Right atrium auricular region (tissue), 2 donors: Measurements from ENCODE around the genes PSME3IP1, ARL2BP and CCDC102A.

GRCh38 chr16:57062161-57062810 lies 30.1 kb upstream of the CPNE2 start:
- PRO-cap = unidirectional peak, minus-strand start at chr16:57062558
- RAMPAGE, long total RNA, 2 experiments = no peak in any of the 2 experiments

DNA sequence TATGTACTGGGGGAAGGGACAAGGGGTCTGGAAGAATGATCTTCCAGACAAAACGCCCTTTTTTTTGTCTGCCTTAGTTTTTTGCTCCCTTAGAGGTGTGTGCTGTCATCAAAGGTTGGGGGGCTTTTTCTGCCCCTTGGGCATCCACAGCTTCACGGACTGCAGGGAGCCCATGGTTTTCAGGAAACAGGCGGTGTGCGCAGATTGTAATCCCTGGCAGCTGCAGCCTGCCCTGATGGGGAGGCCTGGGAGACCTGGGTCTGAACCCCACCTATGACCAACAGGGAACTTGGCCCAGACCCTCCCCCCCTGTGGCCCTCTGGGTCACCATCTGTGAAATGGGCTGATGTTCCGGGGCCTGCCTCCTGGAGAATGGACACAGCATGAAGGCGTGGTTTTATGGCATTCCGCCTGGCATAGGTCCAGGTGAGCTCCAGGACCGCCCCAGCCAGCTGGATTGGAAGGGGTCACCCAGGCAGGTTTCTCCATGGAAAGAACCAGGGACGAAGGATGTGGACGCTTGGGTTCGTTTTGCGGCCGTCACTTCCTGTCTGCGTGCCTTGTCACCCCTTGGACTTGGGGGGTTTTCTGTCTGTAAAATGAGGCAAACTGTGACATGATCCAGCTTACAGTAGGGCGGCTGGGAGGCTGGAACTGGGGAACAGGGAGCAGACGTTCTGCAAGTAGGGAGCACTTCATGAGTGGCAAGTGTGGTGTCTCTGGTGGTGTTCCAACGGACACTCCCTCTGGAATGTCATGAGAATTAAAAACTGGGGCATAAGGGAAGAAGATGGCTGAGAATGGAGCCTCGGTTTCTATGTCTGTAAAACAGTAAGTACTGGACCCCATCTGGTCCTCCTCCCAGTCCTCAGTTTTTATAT lies 1.5 kb downstream of the CPNE2 start:
- PRO-cap = no peak
- RAMPAGE, long total RNA, 2 experiments = no peak in any of the 2 experiments

DNA sequence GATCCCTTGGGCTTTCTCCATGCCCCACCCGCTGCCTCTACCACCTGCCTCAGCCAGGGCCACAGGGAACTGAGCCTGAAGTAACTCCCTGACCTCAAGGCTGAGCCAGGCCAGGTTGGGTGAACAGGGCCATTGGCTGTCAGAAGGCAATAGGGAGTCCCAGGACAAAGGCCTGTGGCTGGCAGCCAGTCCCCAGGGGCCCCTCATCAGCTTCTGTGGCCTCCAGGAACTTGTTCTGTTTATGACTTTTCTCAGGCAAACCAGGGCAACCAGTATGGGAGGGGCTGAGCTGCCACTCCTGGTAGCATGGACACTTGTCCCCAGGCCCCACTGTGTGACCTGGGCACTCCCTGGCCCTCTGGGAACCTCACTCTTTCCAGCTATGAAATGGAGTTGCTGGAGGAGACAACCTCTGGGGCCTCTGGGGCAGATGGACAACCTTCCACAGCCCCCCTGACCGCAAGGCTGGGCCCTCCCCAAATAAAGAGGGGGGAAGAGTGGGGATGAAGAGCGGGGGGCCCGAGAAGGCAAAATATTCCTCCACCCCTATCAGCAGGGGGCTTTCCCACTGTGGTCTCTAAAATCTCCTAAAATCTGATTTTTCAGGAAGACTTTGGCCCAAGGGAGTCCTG lies 40.2 kb downstream of the CPNE2 start:
- PRO-cap = no peak
- RAMPAGE, long total RNA, 2 experiments = no peak in any of the 2 experiments

GRCh38 chr16:57185016-57186119 lies at the start of gene PSME3IP1:
Gene PSME3IP1 (minus strand): TSS chr16:57186039.
- PRO-cap = unidirectional peak, plus-strand start at chr16:57185446; unidirectional peak, minus-strand start at chr16:57185875; bidirectional peak, plus-strand start at chr16:57186313, minus-strand start at chr16:57186039
- RAMPAGE, long total RNA, 2 experiments = start-site peak on the minus strand in 2 of 2 experiments, at chr16:57185755-57186066 at its widest, 101 to 1,493 reads per replicate

DNA sequence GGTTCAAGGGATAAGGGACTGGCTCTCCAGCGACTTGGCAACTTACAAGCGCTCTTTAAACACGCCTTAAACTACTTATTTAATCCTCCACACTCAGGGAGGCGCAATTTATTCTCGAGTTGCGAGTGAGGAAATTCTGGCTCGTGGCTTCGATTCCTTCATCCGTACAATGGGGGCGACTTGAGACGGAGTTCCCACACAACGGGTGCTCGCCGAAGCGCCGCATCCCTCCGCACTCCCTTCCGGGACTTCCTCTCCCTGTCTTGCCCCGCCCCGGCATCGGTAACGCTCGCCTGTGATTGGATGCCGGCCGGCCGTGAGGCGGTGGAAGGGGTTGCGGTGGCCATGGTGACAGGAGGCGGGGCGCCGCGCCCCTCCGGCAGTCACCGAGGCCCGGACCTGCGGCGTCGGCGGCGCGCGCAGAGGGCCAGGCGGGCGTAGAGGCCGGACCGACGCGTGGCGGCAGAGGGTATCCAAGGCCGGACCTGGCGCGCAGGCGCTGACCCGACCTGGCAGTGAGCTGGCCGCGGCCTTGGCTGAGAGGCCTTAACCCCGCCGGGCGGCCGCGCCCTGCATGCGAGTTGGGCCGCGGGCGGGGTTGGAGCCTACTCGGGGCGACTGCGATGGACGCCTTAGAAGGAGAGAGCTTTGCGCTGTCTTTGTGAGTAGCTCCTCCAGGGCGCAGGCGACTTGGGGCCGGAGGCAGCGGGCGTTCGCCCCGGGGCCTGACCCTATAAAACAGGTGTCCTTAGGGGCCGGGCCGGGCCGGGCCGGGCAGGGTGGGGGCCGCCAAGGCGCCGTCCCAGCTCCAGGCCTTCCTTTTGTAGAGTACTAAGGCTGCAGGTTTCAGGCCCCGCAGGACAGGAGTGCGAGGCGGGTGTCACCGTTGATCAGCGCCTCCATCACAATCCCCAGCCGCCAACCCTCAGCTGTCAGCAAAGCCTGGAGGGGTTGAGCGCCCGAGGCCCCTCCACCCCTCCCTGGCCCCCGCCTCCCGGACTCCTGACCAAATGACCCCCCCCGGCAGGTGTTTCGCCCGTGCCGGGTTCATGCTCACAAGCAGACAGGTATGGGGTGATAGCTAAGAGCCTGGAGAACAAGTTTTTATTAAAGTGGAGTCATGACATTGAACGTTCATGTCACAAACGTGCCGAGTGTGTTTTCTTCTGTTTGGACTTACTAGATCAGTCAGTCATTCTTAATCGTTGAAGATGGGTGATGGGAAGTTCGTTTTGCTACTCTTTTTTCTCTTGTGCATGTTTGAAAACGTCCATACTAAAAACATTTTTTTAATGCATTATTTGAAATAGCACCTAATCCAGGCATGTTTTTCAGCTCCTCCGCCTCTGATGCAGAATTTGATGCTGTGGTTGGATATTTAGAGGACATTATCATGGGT lies at the start of gene ARL2BP:
ARL2BP (plus strand) TSS at position 515 of the 1,399 bp plus-strand sequence.
- PRO-cap = bidirectional peak, plus-strand start at position 575 of the sequence, minus-strand start at position 251 of the sequence
- RAMPAGE, long total RNA, 2 experiments = no peak in any of the 2 experiments

- PRO-cap = no peak
- RAMPAGE, long total RNA, 2 experiments = no peak in any of the 2 experiments
Observed at GRCh38 chr16:57253244-57253627, 8.2 kb downstream of the ARL2BP start.

GRCh38 chr16:57299452-57300309 lies 15.2 kb upstream of the PLLP start:
- PRO-cap = bidirectional peak, plus-strand start at chr16:57299646, minus-strand start at chr16:57299519; bidirectional peak, plus-strand start at chr16:57299949, minus-strand start at chr16:57299884
- RAMPAGE, long total RNA, 2 experiments = no peak in any of the 2 experiments

GRCh38 chr16:57316342-57317414 lies 32.2 kb upstream of the PLLP start:
- PRO-cap = bidirectional peak, plus-strand start at chr16:57316856, minus-strand start at chr16:57316816; unidirectional peak, minus-strand start at chr16:57317144
- RAMPAGE, long total RNA, 2 experiments = no peak in any of the 2 experiments

DNA sequence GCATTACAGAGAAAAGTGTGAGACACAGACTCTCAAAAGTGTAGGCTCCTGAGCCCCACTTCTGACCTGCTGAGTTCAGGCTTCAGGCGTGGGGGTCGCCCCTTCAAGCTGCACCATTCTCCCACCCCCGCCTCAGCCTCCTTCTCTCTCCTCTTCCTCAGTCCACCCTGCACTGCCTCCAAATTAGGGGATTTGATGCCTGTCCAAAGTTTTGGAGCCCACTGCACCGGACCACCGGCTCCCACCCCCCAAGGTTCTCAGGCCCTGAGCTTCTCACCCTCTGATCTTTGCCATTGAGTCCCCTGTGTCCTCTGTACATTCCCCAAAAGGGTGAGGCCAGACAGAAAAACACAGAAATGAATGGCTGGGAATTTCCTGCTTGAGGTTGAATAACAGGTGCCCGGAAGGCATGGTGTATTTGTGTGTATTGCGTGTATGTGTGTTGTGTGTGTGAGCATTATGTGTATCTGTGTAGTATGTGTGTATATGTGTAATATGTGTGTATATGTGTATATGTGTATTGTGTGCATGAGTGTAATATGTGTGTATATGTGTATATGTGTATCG lies 16.0 kb downstream of the CX3CL1 start:
- PRO-cap = no peak
- RAMPAGE, long total RNA, 2 experiments = no peak in any of the 2 experiments

- PRO-cap = no peak
- RAMPAGE, long total RNA, 2 experiments = no peak in any of the 2 experiments
Observed at GRCh38 chr16:57392621-57393238, 11.8 kb upstream of the CCL17 start.

DNA sequence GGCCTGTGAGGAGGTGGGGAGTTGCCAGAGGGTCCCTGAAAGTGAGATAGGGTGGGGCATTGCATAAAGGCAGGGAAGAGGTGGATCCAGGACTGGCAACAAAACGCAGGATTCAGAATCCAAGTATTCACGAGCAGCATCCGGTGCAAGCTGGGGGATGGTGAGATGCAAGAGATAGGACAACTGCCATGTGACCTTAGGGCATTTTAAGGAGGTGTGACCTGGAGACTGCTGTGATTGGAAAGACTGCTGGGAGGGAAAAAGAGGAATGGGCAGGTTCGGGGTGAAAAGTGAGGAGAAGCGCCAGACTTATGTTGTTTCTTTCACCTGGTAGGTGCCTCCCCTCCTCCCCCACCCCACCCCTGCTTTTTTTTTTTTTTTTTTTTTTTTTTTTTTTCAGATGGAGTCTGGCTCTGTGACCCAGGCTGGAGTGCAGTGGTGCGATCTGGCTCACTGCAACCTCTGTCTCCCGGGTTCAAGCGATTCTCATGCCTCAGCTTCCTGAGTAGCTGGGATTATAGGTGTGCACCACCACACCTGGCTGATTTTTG lies 13.5 kb downstream of the CCL17 start:
- PRO-cap = no peak
- RAMPAGE, long total RNA, 2 experiments = no peak in any of the 2 experiments

- PRO-cap = bidirectional peak, plus-strand start at chr16:57536310, minus-strand start at chr16:57535978; bidirectional peak, plus-strand start at chr16:57536639, minus-strand start at chr16:57536549
- RAMPAGE, long total RNA, 2 experiments = no peak in any of the 2 experiments
Observed at GRCh38 chr16:57536237-57536676, at the start of gene CCDC102A. Gene CCDC102A (minus strand): TSS chr16:57536571.

- PRO-cap = no peak
- RAMPAGE, long total RNA, 2 experiments = no peak in any of the 2 experiments
Observed at GRCh38 chr16:57624130-57624601, 4.3 kb upstream of the ADGRG1 start.

- PRO-cap = no peak
- RAMPAGE, long total RNA, 2 experiments = no peak in any of the 2 experiments
Observed at GRCh38 chr16:57669299-57669848, 1.3 kb downstream of the ADGRG3 start.

DNA sequence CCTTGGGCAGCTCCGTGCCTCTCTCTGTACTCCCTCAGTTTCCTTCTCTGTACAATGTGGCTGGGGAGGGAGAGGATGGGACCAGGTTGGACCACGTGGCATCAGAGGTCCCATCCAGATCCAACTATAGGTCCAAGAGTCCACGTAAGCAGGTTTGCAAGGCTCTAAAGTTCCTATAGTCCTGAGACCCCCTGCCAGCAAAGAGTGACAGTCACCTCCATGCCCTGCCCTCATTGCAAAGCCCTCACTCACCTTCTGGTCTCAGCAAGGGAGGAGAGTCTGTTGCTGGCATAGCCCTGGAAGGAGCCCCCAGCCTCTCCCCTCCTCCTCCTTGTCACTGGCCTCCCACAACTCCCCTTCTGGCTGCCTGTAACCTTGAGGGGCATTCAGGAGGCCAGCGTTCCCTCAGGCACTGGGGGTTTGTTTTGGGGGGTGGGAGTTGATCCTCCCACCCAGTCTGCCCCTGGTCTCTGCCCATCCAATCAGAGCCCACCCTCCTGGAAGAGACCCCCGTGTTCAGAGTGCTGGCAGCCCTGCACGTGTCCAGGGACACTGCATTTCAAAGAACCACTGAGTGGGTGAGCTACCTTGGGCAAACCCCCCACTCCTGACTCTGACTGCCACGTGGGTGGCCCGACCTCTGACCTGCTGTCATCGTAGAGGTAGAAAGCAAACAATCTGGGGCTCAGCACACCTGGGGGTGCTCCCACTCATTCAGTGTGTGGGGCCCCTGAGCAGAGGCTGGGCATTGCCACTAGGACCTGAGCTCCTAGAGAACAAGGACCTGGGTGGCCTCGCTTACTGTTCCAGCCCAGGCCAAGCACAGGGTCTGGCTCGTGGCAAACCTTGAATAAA lies 5.9 kb upstream of the DRC7 start:
- PRO-cap = no peak
- RAMPAGE, long total RNA, 2 experiments = no peak in any of the 2 experiments

GRCh38 chr16:57827094-57827625 lies 24.9 kb upstream of the KIFC3 start:
- PRO-cap = no peak
- RAMPAGE, long total RNA, 2 experiments = no peak in any of the 2 experiments

DNA sequence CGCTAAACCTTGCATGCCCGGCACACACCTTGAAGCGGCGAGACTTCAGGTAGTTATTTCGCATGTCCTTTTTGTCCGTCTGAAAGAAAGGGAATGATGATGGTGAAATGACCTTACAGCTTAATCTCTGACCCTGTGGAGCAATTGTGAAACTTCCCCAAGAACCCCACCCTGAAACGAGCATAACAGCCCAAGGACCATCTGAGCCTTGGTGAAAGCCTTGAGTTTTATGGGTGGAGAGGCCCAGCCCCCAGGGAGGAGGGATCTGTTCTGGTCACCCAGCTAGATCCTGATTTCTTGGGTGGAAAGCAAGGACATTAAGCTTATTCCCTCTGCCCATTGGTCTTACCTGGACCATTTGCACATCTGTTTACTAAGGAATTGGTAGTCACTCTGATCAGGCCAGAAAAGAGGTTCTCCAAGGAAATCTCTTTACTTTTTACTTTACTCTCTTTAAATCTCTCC lies 54.8 kb downstream of the CNGB1 start:
- PRO-cap = no peak
- RAMPAGE, long total RNA, 2 experiments = no peak in any of the 2 experiments

DNA sequence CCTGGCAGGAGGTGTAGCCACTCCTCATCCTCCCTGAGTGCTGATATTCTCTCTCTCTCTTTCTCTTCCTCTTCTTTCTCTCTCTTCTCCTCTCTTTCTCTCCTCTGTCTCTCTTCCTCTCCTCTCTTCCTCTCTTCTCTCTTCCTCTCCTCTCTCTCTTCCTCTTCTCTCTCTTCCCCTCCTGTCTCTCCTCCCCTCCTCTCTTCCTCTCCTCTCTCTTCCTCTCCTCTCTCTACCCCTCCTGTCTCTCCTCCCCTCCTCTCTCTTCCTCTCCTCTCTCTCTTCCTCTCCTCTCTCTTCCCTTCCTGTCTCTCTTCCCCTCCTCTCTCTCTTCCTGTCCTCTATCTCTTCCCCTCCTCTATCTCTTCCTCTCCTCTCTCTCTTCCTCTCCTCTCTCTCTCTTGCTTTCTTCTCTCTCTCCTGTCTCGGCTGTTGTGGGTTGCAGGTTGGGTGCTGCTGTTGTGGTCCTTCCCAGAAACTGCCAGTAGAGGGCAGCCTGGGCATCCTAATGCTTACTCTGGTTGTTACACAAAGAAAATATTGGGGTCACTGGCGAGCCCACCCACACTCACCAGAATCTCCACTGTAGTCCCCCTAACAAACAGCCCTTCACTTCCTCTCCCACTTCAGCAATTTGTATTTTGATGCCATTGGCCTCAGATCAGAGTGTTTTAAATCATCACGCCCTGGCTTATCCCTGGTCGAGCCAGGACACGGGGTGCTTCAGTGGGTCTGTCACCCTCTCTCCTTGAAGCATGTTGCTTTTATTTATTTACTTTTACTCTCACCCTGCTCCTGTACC lies 5.0 kb upstream of the MMP15 start:
- PRO-cap = no peak
- RAMPAGE, long total RNA, 2 experiments = no peak in any of the 2 experiments

DNA sequence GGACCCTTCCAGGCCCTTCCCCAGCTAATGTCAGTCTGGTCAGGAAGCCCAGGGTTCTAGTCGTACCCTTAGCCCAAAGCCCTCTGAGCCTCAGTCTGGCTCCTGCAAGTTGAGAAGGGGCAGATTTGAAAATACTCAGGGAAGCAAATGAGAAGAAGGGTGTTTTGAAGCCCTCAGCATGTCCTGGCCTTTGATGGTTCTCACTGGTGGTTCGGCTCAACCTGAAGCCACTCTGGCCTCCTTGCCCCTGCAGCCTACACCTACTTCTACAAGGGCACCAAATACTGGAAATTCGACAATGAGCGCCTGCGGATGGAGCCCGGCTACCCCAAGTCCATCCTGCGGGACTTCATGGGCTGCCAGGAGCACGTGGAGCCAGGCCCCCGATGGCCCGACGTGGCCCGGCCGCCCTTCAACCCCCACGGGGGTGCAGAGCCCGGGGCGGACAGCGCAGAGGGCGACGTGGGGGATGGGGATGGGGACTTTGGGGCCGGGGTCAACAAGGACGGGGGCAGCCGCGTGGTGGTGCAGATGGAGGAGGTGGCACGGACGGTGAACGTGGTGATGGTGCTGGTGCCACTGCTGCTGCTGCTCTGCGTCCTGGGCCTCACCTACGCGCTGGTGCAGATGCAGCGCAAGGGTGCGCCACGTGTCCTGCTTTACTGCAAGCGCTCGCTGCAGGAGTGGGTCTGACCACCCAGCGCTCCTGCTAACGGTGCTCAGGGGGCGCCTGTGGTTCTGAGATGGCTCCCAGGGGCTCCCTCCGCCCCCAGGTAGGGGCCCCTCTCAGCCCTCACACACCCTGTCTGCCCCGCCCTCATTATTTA lies 19.4 kb downstream of the MMP15 start:
- PRO-cap = no peak
- RAMPAGE, long total RNA, 2 experiments = no peak in any of the 2 experiments

DNA sequence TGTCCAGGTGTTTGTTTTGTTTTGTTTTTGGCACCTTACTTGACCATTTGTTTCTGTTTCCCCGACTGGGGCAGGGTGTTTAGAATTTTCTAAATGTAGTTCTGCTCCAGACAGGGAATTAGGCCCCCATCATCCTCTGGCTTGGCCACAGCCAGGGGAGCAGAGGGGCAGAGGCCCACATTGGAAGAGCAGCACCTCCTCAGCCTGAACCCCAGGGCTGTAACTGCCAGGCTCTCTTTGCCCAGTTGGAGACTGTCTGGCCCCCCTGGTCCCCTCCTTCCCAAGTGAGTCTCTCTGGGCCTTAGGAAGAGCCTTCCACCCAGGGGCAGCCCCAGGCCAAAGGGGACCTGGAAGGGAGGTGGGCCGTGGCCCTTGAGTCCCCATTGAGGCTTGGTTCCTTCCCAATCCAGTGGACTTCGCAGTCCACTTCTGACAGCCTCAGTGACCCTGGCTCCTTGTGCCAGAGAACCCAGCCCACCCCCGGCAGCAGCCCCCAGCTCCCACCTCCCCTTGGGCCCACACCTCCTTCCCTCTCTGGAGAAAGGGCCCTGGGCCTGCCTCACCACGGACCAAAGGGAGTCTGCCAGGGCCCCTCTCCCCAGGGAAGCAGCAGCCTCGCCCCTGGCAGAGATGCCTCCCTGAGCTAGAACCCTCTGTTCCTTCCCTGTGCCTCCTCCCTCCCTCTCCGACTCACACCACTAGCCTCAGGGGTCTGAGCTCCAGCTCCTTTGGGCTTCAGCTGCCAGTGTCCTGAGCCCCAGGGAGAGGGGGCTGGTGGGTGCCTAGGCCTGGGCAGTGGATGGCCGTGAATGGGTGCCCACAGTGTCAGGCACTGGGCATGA lies 20.2 kb downstream of the MMP15 start:
- PRO-cap = no peak
- RAMPAGE, long total RNA, 2 experiments = no peak in any of the 2 experiments